Mesenteric fat pad (tissue), 1 donor: ENCODE results near the genes AMELY, NLGN4Y, HSFY2, RPS4Y2, PRY2, RBMY1J and DAZ3.

- PRO-cap = no peak
Measured at GRCh38 chrY:3775985-3776341, 197.1 kb downstream of the TGIF2LY start.

DNA sequence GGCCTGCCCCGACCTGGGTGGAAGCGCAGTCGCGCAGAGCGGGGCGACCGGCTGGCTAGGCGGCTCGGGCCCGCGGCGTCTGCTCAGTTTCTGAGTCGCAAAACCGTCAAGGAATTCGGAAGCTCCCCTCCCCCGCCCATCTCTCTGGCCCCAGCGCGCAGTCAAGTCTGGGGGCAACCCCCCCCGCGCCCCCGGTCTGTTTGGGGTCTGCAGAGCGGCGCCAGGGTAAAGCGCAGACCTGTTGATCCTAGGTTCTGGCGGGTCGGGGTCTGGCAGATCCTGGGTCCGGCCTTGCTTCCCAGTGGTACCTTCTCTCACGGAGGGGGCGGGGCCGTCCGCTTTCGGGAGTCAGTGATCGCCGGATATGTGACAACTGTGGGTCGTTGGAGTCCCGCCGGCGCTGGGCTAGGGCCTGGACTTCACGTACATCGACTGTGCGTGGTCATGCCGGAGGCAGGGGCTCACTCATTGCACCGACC, at the start of gene AMELY:
Gene AMELY (minus strand): TSS at position 318 of the 479 bp plus-strand sequence.
- PRO-cap = no peak

- PRO-cap = no peak
Measured at GRCh38 chrY:7283981-7284313, 372.4 kb upstream of the AMELY start.

GRCh38 chrY:10197407-10198272, 670.0 kb downstream of the TSPY10 start:
- PRO-cap = no peak

DNA sequence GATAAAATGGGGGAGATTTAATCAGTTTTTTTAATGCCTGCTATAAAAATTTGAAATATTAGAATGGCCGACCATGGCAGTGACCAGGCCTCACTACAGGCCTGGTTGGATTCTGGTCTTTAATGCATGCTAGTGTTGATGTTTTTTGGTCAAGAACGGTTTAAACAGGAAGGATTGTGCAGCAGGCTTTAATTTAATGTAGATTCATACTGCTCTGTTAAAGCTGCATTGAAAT, 14.2 kb downstream of the DDX3Y start:
- PRO-cap = no peak

GRCh38 chrY:12921035-12921303, 16.3 kb downstream of the DDX3Y start:
- PRO-cap = no peak

GRCh38 chrY:13136067-13136274, 231.3 kb downstream of the DDX3Y start:
- PRO-cap = no peak

DNA sequence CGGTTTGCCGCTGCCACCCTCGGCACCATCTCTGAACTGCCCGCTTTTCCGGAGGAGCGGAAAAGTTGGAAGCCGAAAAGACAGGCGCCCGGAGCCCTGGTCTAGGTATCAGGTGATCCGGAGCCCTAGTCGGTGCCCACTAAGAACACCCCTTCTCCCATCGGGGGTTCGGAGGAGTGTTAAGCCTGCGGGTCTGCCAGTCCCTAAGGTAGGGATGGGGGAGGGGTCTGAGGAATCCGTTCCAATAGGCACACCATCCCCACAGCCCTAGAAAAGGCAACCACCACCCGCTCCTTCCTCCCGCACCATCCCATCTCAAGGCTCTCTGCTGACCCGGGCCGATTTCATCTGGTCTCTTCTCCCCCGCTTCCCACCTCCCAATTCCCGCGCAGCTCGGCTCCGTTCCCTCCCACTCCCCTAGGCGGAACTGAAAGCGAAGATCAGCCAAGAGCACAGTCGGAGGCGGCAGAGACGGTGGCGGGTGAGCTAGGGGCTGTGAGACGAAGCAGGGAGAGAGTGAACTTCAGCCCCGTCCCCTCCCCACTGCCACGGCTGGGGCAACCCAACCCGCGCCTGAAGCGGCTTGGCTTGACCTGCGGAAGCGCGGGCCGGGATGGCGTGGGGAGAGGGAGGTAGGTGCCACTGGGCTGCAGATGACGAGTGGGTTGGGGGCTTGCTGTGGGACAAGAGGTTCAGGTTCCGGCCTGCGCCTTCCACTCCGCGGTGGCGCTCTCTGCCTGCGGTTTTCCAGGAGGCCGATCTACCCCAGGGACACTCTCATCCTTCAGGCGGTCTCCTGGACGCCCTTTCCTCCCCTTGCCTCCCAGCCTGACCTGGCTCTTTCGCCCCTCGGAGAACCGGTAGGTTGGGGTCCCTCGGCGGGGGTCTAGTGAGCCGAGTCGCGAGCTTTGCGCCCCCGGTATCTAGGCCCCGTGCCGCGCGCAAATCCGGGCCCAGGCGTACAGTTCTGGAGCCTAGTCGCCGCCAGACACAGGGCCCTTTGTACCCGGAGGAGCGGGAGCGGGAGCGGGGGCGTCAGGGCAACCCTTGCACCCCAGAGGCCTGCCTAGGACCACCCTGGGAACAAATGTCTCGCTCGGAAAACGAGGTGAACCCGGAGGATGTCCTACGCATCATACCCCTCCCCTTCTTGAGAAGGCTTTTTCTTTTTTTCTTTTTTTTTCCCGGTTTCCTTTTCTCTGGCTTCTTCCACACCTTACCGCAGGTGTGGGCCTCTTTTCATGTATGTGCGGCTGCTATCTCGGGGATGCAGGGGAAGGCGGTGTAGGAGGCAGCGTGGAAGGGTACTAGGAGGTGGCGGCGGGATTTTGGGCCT, at the start of gene NLGN4Y:
Gene NLGN4Y (plus strand): TSS at position 453 of the 1,336 bp plus-strand sequence.
- PRO-cap = no peak

DNA sequence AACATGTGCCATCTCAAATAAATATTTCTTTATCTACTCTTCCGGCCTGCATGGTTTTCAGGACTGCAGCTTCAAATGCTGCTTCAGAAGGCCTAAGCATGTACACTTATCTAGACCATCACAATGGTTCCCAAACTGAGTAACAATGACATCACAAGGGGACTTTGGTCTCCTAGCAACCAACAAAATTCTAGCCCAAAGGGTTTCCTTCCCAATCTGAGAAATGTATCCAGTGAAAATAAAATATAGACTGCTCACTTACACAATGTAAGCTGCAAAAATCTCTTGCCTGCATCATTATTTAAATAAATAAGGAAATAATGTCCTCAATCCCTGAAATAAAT, at the start of gene HSFY2:
Gene HSFY2 (minus strand): TSS at position 129 of the 344 bp plus-strand sequence.
- PRO-cap = no peak

DNA sequence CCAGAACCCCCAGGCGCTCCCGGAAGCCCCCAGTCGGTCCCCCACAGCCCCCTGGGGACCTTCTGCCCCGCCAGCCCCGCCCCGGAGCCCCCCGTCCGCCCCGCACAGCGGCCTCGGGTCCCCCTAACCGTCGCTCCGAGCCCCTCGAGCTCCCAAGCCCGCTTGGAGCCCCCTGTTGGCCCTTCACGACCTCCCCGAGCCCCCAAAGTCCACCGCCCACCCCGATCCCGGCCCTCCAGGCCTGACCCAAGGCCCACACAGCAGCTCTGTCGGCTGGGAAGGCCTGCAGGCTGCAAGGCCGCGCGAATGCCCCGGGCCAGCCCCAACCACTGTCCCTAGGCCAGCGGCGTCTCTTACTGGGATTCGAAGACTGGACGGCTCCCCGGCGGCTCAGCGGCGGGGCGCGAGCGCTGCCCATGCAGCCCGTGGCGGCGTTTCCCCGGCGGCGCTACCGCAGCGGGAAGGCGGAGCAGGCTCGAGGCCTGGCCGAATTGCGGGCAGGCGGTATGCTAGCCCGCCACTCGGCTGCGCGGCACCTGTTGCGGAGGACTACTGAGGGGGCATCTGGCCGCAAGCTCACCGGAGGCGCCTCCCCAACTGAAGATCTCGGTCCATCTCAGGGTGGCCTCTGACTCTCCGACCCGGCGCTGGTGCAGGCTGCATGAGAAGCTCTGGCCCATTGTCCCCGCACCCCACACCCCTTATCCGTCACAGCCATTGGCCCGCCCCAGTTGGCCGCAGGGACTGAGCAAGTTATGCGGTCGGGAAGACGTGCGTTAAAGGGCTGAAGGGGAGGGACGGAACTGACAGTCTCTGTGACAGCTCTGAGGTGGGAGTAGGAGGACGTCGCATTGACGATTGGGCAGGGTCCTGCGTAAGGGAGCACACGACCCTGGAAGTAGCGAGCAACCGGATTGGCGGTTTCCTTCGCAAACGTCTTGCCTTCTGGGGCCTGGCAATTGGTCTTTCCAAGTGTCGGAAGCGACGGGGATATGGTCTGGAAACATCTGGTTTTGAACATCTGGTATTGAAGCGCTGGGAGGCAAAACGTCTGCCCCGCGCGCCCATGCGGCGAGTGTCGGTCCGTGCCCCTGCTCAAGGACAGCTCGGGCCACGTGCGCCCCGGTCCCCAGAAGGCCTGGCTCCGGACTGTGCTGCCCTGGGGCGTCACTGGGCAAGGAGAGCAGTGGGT, 303.5 kb upstream of the HSFY2 start:
- PRO-cap = no peak

DNA sequence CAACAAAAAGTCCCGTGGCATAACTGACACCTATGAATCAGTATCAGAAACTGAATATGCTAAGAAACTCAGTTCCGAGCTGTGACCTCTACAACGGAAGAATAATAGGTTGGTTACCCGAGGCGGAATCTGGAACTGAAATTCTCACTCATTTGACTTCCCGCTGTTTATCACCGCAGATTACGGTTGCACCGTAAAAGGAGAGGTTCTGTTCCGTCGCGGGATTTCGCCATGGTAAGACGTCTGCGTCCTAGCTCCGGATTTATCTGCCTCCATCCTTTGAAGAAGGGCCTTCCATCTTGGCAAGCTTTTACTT, at the start of gene RPS4Y2:
Gene RPS4Y2 (plus strand): TSS at position 176 of the 316 bp plus-strand sequence.
- PRO-cap = no peak

DNA sequence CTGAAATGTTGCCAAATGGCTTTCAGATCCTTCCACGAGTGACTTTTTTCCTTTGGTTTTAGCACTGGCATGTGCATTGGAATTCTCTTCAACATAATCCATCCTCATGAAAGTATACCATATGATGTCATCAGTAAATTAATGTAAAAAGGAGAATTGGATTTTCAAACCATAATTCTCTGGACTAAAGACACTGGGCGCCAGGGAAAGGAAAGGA, 139.3 kb upstream of the RBMY1B start:
- PRO-cap = no peak

DNA sequence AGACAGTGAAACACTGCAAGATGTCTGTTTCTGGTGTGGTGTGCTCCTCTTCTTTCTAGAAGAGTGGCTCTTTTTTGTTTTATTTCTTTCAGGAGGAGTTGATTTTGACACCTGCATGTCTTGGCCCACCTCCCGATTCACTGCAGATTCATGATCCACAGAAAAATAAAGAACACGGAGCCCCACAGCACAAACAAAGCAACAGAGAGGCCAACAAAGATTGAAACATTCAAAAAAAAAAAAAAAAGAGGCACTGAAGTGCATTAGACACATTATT, at the start of gene PRY2:
Gene PRY2 (minus strand): TSS at position 54 of the 277 bp plus-strand sequence.
- PRO-cap = no peak

- PRO-cap = no peak
Measured at GRCh38 chrY:22403052-22403540, at the start of gene RBMY1J. TSS of gene RBMY1J (plus strand) at chrY:22403410.

GRCh38 chrY:24813322-24813565, at the start of gene DAZ3:
TSS of gene DAZ3 (minus strand) at chrY:24813393.
- PRO-cap = no peak